Vagina (tissue), 1 donor: ENCODE measurements around a stretch of chr1.

DNA sequence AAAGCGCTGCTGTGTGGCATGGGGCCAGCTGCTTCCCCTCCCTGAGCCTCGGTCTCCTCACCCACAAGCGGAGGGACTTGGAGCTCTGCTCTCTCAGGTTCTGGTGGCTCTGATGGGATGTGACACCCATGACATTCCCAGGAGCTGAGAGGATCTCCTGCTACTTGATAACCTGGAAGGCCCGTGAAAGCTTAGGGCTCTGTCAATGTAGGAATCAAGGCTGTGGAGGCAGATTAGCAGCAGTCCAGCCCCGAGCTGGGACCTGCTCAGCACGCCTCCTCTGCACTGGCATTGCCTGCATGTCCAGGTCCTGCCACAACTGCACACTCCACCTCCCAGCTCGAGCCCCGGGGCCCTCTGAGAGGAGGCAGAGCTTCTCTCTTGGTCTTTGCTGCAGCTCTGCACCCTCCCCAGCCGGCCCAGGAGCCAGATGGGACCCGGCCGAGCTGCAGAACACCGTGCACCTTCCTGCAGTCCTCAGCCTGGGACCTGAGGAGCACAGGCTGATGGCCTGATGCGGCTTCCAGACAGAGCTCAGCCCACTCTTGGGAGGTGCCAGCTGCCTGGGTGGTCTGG, 10.9 kb upstream of the SPSB1 start:
- PRO-cap, result no peak
- RAMPAGE, long total RNA, result no peak

- PRO-cap, result no peak
- RAMPAGE, long total RNA, result no peak
These were observed 13.6 kb downstream of the SPSB1 start for GRCh38 chr1:9306380-9306627.

DNA sequence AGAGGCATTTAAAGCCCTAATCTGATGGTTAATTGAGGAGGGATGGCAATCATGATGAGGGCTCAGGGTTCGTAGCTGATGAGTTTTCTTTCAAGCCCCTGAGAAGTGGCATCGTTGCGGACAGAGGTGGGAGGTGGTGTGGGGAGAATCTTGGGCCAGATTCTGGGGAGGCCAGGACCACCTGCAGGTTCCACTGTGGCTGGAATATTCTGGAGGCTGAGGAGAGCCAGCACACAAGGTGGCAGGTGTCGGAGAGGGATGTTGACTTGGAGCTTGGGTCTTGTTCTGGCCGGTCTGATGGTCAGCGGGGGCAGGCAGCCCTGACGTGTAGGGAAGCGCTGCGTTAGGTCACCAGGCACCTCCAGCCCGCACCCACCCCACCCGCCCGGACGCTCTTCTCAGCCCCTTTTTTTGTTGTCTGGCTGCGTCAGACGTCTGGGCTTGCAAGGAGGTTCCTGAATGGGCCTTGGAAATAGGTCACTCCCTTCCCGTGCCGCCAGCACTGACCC, 29.9 kb downstream of the SPSB1 start:
- PRO-cap, result no peak
- RAMPAGE, long total RNA, result no peak

- PRO-cap, result no peak
- RAMPAGE, long total RNA, result no peak
These were observed 32.1 kb downstream of the SPSB1 start for GRCh38 chr1:9324479-9325432.

DNA sequence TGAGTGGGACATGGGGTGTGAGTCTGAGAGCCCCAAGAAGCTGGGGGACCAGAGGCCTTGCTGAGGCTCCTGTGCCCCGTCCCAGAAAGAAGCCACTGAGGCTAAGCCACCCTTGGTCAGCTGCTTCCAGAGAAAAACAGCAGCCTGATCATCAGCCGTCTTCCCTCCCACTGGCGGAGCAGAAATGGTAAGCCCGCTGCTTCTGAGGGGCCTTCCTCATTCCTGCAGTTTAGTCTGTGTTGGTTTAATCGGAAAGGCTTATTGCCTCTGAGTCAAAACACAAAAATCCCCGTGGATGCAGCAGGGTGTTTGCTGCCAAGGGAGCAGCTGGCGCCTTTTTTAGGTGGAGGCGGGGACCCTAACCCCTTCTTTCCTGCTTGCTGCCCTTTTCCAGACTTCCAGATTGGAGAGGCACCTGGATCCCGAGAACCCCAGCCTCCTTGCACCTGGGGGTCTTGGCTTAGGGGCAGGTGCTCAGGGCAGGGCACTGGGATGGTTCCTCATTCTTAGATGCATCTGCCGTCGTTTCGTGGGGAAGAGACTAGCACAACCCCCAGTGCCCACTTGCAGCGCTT, 34.0 kb downstream of the SPSB1 start:
- PRO-cap, result unidirectional peak, minus-strand start at position 97 of the sequence; unidirectional peak, minus-strand start at position 175 of the sequence
- RAMPAGE, long total RNA, result start-site peak on the plus strand centred at position 504 of the sequence, 210 bp wide, 5 reads

DNA sequence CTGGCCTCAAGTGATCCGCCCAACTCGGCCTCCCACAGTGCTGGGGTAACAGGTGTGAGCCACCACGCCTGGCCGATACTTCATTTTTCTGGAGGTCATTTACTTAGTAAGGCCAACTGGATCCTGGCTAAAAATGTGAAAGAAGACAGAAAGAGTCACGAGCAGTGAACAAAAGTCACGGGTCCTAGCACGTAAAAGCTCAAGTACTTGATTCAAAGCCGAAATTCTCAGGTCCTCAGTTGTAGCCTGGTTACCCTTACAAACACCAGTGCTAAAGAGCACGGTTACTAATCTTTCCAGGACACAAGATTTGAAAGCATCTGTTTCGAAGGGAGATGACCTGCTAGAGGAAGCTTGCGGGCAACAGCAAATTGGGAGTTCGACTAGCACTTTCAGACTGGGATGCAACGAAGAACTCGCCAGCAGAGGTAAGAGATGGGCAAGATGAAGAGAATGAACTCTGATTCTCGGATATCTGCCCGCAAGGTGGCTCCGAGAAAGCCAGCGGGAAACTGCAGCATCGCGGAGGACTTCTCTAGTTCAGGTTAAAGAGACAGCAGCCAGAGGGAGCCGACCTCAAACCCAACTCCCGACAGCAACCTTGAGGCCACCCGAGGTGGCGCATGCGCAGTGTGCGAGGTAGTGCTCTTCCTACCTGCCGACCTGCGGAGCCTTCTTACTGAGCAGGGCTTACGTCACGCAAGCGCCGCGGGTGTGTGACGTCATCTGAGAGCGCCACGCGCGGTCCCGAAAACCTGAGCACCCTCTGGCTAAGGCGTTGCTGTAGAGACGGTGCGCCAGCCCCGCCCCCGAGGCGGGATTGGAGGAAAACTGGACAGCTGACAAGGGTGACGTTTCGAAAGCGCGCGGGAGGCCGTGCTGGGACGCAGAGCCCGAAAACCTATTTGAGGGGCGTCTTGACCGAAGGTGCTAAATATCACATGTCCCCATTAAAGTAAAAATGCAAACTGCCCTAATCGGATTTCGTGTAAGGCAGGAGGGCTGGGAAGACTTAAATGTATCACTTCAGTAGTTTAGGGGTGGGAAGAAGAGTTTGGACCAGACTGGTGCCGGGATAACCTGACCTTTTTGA, 110.7 kb upstream of the SLC25A33 start:
- PRO-cap, result bidirectional peak, plus-strand start at position 859 of the sequence, minus-strand start at position 678 of the sequence
- RAMPAGE, long total RNA, result no peak

DNA sequence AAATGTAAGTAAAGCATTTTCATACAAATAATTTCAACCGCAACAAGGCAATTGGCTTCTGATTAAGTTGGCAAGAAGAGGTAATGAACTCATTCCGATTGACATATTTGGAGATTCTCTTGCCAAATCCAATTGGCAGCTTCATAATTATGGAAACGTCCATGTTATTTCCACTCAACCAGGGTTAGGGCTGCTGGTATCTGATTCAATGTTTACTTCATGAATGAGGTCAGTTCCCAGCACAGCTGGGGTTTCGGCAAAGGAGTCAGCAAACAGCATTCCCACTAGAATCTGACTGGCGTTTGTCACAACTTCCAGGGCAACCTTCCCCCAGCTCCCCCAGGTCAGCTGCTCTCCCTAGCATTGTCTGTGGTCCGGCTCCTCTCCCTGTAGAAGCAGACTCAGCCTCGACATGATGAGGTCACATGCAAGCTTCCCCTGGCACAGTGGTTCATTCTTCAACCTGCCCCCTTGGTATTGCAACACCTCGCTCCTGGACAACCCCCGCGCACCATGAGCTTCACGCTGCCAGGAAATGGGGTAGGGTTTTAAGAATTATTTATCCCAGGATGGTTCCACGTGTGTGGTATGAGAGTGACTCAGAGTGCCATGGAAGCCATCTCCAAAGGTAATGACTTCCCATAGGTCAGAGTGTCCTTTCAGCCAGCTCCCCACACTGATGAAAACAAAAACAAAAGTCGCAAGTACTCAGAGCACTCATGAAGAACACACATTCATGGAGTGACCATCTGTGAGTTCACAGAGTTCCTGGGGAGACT, 100.7 kb upstream of the SLC25A33 start:
- PRO-cap, result no peak
- RAMPAGE, long total RNA, result no peak

- PRO-cap, result no peak
- RAMPAGE, long total RNA, result no peak
These were observed 98.7 kb upstream of the SLC25A33 start for GRCh38 chr1:9440658-9440966.

DNA sequence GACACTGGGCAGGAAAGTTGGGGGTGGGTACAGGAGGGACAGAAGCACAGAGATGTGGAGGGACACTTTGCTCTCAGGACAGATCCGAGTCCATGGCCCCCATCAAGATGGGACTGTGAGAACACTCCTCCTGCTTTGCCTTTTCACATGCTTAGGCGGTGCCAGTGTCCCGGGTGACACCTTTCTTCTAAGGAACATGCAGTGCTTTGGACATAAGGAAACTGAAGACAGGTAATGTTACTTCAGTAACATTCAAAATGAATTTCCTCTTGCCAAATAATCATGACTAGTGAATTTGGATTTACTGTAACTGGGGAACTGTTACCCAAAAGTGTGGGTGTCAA, 16.7 kb downstream of the SLC25A33 start:
- PRO-cap, result no peak
- RAMPAGE, long total RNA, result no peak

DNA sequence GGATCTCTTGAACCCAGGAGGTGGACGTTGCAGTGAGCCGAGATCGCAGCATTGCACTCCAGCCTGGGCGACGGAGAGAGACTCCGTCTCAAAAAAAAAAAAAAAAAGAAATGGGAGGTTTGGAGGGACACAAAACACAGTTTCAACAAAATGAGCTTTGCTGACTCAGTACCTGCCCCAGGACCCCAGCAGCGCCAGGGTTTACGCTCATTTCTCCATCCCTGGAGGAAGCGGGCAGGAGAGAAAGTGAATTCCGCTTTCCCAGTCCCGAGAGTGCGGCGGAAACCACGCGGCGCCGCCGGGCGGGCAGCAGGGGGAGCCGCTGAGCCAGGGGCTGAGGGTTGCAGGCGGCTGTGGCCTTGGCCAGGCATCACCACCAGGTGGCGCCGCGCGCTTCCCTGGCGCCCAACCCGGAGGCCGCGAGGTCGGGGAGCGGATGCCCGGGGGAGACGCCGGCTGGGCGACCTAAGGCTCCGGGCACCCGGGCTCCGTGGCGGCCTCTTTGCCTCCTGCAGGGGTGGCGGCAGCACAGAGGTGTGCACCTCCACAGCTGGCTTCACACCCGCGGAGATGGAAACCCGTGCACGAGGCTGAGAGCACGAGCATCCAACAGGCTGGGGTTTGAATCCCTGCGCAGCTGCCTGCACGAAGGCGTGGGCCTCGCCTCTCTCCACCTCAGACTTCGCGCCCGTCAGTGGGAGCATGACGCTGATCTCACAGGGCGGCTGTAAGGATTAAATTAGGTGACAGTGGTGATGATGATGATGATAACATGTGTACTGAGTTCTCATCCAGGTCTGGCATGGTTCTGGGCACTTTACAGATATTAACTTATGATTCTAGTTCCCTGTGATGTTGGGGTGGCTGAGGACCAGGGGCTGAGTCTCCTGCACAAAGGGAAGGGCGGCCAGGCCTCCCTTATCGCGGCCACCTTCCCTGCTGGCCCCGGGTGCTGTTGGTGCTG, 24.4 kb upstream of the PIK3CD start:
- PRO-cap, result no peak
- RAMPAGE, long total RNA, result no peak

DNA sequence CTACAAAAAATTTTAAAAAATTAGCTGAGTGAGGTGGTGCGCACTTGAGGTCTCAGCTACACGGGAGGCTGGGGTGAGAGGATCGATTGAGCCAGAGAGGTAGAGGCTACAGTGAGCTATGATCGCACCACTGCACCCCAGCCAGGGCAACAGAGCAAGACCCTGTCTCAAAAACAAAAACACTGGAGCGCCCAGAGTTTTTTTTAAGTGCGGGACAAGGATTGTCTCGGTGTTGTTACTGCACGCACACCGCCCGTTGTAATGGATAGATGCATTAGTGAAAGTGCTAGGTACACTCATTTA, 37.1 kb downstream of the PIK3CD start:
- PRO-cap, result no peak
- RAMPAGE, long total RNA, result no peak

GRCh38 chr1:9807630-9807961, 16.2 kb downstream of the CLSTN1 start:
- PRO-cap, result no peak
- RAMPAGE, long total RNA, result no peak

- PRO-cap, result no peak
- RAMPAGE, long total RNA, result no peak
These were observed 12.0 kb upstream of the CLSTN1 start for GRCh38 chr1:9835474-9836433.

DNA sequence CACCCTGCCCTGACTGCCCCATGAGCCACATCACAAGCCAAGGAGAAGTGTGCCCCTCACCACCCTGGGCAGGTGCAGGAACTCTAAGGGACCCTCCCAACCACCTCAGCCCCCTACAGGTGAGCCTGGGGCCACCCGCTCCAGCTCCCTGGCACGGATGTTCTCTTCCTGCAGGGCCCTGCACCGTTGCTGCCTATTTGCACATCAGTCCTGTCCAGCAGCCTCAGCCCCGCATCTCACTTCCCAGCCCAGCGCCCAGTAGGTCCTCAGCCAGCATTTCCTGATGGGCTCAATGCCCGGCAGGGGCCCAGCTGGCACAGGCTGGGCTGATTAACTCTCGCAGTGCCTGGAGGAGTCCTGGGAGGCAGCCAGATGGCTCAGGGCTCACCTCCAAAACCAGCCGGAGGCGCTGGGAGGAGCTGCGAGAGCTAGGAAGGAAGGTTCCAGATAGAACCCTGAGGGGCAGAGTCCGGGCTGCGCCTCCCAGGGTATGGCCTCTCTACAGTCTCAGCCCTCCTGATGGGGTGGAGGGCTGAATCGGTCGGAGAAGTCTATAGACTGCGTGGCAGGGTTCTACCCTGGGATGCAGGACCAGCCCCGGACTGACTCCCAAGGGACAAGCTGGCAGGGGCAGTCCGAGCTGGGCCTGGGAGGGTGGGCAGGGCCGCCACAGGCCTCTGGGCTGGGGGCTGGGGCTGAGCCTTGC, 19.1 kb upstream of the CLSTN1 start:
- PRO-cap, result no peak
- RAMPAGE, long total RNA, result no peak

DNA sequence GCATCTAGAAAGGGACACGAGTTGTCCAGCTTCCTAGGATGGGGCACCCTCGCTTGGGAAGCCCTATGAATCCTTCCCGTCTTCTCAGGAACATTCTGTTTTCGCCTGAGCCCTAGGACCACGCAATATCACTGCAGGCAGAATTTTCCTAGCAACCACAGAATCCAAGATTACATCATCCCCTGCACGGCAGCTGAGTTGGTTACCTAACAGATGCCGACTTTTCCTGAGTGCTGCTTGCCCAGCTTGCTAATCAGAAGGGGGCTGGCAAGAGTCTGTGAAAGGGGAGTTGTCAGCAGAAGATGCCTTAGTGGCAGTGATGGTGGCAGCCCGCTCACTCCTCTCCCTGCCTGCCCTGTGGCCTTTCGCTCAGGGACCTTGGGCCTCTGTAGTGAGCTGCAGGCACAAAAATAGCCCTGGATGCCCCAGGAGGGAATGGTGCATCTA, 28.7 kb upstream of the CLSTN1 start:
- PRO-cap, result no peak
- RAMPAGE, long total RNA, result no peak

- PRO-cap, result no peak
- RAMPAGE, long total RNA, result start-site peak on the minus strand at chr1:9877941-9877948, 89 reads; start-site peak on the minus strand at chr1:9878093-9878160, 7 reads
These were observed 32.1 kb downstream of the CTNNBIP1 start for GRCh38 chr1:9877884-9878525.

- PRO-cap, result no peak
- RAMPAGE, long total RNA, result no peak
These were observed 19.9 kb downstream of the CTNNBIP1 start for GRCh38 chr1:9889915-9890798.

- PRO-cap, result no peak
- RAMPAGE, long total RNA, result start-site peak on the minus strand at chr1:9908815-9908983, 10 reads
These were observed 966 bp downstream of the CTNNBIP1 start for GRCh38 chr1:9908743-9909863.

GRCh38 chr1:10071912-10072470, 39.2 kb downstream of the UBE4B start:
- PRO-cap, result no peak
- RAMPAGE, long total RNA, result start-site peak on the plus strand at chr1:10072138-10072223, 97 reads

DNA sequence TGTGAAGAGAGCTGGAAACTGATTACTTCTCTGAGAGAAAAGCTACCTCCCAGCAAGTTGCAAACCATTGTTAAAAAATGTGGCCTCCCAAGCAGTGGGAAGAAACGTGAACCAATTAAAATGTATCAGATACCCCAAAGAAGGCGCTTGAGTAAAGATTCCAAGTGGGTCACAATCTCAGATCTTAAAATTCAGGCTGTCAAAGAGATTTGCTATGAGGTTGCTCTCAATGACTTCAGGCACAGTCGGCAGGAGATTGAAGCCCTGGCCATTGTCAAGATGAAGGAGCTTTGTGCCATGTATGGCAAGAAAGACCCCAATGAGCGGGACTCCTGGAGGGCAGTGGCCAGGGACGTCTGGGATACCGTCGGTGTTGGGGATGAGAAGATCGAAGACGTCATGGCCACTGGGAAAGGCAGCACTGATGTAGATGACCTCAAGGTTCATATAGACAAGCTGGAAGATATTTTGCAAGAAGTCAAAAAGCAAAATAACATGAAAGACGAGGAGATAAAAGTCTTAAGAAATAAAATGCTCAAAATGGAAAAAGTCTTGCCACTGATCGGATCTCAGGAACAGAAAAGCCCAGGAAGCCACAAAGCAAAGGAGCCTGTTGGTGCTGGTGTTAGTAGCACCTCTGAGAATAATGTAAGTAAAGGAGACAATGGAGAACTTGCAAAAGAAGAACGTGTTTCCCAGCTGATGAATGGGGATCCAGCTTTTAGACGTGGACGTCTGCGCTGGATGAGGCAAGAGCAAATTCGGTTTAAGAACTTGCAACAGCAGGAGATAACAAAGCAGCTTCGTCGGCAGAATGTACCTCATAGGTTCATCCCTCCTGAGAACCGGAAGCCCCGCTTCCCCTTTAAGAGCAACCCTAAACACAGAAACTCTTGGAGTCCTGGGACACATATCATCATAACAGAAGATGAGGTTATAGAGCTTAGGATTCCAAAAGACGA, 93.1 kb downstream of the KIF1B start:
- PRO-cap, result no peak
- RAMPAGE, long total RNA, result start-site peak on the plus strand centred at position 276 of the sequence, 102 bp wide, 121 reads